ENCODE data around the gene KRTAP5-9.

- RRBS: no CpG with 5 or more reads among the region's 5 CpGs
These were observed 75.5 kb downstream of the DHCR7 start for GRCh38 chr11:71372633-71373172.

DNA sequence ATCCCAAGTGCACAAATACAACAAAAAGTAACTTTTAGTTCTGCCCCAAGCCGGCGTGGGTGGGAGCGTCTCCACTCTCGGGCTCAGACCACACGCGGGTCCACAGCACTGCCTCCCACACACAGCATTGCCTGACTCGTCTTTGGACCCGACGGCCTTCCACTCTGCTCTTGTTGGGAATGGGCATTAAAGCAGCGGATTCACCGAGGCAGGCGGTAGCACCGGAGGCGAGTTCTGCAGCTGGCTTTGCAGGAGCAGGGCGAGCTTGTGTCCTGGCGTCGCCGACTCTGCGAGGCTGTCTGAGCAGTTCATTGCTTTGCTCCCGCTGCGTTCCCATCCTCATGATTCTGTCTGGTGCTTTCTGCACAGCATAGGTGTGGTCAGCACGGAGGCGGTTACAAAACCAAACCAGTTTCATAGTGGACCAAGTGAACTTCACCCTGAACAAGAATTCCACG, 23.1 kb downstream of the NADSYN1 start:
- RRBS: no CpG with 5 or more reads among the region's 24 CpGs

- RRBS: no CpG with 5 or more reads among the region's 15 CpGs
These were observed 28.1 kb upstream of the KRTAP5-7 start for GRCh38 chr11:71499020-71499402.

GRCh38 chr11:71548267-71548580, at the start of gene KRTAP5-9:
Gene KRTAP5-9, plus strand, starts transcription at chr11:71548420.
- RRBS: no CpG with 5 or more reads among the region's 3 CpGs

DNA sequence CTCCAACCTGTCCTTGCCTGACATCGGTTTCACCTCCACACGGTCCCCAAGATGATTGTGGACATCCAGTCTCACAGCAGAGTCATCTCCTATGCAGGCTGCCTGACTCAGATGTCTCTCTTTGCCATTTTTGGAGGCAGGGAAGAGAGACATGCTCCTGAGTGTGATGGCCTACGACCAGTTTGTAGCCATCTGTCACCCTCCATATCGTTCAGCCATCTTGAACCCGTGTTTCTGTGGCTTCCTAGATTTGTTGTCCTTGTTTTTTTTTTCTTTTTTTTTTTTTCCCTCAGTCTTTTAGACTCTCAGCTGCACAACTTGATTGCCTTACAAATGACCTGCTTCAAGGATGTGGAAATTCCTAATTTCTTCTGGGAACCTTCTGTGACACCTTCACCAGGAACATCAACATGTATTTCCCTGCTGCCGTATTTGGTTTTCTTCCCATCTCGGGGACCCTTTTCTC, 25.0 kb downstream of the XNDC1N start:
- RRBS: no CpG with 5 or more reads among the region's 7 CpGs

DNA sequence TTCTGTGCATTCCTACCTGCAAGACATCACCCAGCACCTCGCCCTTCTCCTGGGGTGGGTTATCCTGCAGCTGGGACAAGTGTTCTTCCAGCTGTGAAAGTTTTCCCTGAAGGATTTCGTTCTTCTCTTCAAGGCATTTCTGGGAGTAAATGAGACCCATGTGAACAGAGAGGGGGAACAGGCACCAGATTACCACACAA, 17.6 kb downstream of the IL18BP start:
- RRBS: no CpG with 5 or more reads among the region's 2 CpGs

- RRBS: no CpG with 5 or more reads among the region's 2 CpGs
These were observed 964 bp downstream of the ANAPC15 start for GRCh38 chr11:72111561-72111900.

- RRBS: no CpG with 5 or more reads among the region's 4 CpGs
These were observed 410 bp upstream of the ANAPC15 start for GRCh38 chr11:72112967-72113242.

- RRBS: no CpG with 5 or more reads among the region's 5 CpGs
These were observed 22.7 kb downstream of the CLPB start for GRCh38 chr11:72411511-72412165.

DNA sequence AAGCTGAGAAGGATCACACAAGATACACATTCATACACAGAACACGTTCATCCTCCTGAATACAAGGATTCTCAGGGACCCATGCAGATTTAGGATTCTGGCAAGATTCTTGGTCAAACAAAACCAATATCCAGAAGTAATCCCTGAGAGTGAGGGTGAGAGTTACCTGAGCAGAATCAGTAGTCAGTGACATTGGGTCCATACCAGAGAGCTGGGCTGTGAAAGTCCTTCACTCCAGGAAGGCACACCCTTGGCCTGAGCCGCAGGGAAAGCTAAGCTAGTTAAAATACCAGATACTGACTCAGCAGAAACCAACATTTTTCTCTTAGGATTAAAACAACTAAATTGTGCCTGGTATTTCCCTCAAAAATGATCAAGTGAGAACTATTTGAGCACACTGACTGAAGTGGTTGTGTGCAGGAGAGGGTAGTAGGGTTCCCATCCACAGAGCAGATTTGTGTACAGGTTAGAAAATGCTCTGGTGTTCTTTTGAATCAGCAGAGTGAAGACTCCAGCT, 100.5 kb upstream of the CLPB start:
- RRBS: no CpG with 5 or more reads among the region's 2 CpGs

GRCh38 chr11:72624329-72625283, 49.6 kb downstream of the PDE2A start:
- RRBS: 100% methylated on average over 1 of the region's 15 CpGs

GRCh38 chr11:72634310-72634629, 40.0 kb downstream of the PDE2A start:
- RRBS: no CpG with 5 or more reads among the region's 3 CpGs

DNA sequence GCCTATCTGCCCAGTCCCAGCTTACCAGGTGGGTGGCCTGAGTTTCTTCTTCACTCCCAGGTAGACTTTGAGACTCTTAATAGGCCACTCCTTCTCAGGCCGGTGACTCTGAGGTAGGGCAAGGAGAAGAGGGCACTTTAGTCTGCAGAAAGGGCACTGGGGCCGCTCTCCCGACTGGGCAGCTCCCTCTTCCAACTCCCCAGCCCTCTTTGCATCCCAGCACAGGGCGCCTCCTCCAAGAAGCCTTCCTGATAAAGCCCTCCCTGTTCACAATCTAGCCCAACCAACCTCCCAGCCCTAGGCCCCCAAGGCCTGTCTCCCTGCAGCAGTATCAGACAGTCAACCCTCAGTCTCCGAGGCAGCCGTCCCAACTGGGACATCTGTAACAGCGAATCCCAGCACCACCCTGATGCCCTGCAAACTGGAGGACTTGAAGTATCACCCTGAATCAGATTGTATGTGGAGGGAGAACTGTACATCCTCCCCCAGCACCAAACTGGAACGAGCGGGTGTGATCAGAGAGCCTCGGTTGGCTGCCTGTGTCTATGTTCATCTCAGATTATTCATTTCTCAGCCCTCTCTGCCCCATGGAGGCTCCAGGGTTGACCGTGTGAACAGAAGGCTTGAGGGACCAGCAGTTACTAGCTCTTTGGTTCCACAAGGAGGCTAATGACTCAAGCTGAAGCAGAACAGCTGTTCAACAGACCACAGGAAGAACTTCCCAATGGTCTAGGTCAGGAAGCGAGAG, 14.4 kb upstream of the PDE2A start:
- RRBS: no CpG with 5 or more reads among the region's 12 CpGs

- RRBS: no CpG with 5 or more reads among the region's 9 CpGs
These were observed 1.5 kb upstream of the ARAP1 start for GRCh38 chr11:72753550-72754313.

GRCh38 chr11:72768448-72769029, 16.3 kb upstream of the ARAP1 start:
- RRBS: no CpG with 5 or more reads among the region's 6 CpGs

DNA sequence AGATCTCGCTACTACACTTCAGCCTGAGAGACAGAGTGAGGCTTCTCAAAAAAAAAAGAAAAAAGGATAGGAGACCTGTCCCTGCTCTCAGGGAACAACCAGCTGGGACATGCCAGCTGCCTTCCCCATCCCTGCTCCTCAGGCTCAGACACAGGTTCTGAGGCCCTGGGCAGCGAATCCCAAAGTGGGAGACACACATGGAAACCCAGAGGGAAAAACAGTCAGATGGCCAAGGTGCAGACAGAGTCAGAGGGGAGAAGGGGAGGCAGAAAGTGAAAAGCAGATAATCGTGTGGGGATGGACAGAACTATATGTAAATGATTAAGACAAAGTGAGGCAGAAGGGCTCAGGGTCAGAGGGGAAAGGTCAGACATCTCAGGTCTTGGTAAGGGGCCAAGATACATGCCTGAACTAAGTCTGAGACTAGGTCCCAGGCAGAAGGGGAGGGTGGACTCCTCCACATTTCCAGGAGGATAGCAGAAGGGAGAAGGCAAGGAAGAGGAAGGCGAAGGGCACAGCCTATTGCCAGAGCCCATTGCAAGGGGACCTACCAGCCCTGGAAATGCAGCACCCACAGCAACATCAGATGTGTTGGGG, 14.2 kb downstream of the STARD10 start:
- RRBS: no CpG with 5 or more reads among the region's 4 CpGs

DNA sequence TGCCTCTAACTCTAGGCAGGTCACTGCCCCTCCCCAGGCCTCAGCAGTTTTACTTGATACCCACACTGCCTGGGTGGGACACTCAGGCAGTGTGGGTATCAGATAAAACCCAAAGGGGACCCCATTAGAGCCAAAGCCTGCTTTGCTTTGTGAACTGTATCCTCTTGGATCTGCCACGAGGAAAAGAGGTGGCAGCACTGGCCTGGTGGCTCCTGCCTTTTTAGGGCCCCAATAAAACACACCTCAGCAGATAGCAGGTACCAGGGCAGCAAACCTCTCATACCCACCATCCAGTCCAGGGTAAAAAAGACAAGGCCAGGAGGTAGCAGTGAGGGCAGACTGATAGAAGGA, 10.4 kb downstream of the STARD10 start:
- RRBS: no CpG with 5 or more reads among the region's 1 CpG

GRCh38 chr11:72789640-72790254, 4.1 kb downstream of the STARD10 start:
- RRBS: no CpG with 5 or more reads among the region's 10 CpGs

DNA sequence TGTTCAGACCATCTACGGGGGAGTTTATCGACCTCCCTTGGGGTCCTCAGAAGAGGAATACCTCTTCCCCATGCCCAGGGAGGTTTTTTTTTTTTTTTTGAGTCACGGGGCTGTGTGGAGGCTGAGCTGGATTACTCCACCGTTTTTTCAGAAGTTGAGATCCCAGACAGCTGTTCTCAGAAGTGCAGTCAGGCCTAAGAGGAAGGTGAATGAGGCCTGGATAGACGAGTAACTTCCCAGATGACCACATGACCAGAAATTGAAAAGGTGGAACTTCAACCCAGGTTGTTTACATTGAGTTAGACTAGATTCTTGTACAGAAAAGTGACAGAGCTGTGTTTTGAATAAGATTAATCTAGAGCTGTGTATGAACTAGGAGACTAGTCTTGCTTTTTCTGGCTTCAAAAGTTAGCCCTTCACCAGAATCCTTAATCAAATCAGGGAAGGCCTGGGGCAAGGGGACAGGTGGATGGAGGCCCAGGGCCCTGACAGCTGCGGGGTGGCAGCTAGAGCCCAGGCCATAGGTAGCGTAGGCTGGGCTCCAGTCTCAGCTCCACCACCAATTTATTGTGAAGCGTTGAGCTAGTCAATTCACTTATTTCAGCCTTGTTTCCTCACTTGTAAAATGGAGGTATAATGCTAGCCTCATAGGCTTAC, 1.5 kb upstream of the FCHSD2 start:
- RRBS: no CpG with 5 or more reads among the region's 8 CpGs

DNA sequence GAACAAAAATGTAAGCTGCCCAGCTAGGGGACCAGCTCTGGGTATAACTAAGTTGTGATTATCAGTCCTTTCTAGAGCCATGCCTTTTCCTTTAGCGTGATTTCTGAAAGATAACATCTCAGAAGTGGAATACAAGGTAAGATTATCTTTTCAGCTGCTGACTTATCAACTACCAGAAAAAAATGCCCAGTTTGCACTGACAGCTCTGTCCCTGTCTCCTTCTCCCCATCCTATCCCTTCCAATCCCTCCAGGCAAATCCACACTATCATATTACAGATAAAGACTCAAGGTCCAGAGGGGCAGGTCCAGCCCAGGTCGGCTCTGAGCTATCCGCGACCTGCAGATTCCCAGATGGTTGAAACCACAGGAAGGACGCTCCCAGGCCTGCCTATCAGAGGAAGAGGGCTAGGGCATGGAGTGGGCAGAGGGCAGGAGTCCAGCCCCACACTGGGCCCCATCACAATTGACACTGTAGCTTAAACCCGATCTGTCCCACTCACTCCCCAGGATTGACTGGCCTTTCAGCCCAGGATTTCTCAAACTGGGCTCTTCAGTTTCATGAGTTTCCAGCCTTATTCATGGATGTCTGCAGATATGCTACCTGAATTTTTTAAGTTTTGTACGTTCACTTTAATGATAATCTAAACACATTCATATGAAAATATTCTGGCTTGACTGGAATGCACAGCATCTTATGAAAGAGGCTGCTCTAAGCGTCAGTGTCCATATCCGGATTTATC, 16.3 kb upstream of the FCHSD2 start:
- RRBS: no CpG with 5 or more reads among the region's 9 CpGs